ENCODE measurements around a stretch of chr5.

DNA sequence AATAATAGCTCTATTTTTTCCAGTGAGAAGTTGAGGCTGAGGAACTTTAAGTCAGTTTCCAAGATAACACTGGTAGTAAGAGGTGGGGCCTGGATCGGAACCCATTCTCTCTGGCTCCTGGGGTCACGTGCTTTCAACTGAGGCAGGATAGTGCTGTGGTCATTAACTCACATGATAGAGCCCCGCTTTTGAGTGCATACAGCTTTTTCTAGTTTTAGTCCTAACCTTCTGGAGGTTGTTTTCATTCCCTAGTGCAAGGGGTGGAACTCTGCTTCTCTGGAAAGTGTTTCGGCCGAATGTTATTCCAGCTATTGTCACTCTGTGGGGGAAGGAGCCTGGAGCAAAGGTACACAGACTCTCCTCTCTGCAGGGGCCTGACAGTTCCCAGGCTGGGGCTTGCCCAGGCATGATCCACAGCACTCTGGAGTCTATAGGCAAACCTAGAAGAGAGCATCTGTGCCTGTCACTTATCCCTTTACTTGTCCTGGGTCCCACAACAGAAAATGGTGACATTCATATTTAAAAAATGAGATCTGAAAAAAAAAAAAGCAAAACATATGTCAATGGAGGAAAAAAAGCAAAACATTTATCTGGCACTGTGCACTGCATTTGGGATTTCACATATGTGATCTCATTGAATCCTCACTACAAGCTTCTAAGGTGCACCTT lies 352.5 kb upstream of the ACTBL2 start:
- PRO-cap: no peak

DNA sequence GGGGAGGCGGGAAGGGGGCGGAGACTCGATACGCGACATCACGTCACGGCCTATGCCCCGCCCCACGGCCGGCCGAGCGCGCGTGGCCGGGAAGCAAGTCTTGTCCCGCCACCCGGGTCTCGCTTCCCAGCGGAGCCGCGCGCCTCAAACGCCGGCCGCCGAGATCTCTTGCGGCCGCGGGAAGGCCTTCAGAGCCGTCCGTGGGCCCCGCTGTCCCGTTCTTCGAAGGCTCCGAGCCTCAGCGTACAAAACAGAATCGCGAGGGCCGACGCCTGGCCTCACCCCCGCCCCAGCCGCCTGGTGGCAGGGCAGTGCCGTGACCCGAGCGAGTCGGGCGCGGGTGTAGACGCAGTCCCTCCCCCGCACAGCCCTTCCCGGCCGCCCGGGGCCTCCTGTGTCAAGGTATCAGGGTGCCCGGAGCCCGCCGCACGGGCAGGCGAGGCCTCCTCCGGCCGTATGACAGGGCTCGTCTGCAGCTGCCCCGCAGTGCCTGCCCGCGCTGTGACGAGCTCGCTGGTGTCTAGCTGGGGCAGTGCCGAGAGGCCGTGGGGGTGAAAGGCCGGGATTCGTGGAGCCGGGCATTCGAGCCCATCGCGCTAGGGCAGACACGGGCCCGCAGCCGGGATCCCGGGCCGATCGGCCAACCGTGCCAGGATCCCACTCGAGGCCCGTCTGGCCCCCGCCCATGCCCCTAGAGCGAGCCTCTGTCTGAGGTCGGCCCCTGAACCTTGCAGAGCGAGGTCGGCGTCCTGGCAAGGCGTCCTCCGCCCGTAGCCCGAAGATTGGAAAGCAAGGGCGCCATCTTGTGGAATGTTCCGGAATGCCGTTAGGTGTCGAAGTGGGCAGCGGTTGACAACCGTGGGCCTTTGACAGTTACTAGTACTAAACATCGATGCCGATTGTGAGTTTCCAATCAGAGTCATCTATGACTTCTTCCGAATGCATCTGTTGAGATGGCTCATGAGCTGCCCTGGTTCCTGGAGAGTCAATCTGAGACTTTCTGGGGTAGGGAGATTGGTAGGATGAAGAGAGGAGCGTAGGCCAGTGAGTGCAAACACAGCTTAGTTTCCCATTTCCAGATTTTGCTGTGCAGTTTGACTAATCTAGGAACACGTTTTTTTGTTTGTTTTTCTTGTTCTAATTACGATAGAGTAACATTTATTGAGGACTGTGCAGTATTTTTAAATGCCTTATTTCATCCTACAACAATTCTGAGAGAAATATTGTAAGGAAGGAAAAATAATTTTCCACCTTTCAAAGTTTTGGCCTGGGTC lies 669 bp upstream of the PLK2 start:
- PRO-cap: bidirectional peak, plus-strand start at position 65 of the sequence, minus-strand start outside the sequence; bidirectional peak, plus-strand start at position 400 of the sequence, minus-strand start at position 313 of the sequence; unidirectional peak, minus-strand start at position 730 of the sequence; unidirectional peak, minus-strand start at position 777 of the sequence

DNA sequence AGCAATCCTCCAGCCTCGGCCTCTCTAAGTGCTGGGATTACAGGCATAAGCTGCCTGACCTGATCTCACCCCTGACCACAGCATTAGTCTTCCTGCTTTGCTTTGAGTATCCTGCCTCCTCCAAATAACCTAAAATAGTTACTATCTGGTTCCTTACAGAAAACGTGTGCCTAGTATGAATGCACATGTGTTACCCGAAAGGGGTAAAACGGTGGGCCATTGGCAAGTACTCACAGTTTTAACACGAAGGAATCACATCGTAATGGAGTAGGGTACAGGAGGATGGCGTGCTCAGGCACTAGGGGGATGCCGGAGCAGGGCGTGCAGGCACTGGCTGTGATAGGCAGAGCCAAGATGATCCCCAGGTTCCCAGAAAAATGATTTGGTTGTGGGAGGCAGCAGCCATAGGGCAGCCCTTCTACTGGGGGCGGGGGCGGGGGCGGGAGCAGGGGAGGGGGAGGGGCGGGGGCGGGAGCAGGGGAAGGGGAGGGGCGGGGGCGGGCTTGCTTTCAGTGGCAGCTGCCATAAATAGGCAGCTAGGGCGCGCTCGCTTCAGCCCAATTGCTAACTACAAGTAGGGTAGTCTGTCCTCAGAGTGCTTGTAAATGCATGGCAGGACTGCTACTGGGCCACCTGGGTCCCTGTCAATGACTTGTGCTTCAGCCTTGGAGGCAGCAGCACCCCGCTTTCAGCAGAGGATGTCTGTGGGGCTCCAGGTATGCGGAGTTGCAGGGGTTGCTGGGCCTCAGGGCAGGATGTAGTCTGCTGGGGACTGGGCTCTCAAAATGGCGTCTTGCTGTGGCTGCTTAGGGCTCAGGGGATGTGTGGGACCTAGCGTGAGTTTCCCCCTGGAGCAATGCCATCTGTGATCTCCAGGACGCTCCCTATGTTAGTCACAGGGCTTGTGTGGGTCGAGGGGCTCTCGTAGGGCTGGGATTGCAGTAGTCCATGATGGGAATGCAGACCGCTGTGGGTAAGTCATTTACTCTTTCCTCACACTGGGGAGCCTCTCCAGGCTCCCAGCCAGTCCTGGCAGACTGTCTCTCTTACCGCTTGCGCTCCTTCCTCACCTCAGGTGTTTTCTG lies 354.3 kb downstream of the RAB3C start:
- PRO-cap: bidirectional peak, plus-strand start at position 602 of the sequence, minus-strand start at position 379 of the sequence

DNA sequence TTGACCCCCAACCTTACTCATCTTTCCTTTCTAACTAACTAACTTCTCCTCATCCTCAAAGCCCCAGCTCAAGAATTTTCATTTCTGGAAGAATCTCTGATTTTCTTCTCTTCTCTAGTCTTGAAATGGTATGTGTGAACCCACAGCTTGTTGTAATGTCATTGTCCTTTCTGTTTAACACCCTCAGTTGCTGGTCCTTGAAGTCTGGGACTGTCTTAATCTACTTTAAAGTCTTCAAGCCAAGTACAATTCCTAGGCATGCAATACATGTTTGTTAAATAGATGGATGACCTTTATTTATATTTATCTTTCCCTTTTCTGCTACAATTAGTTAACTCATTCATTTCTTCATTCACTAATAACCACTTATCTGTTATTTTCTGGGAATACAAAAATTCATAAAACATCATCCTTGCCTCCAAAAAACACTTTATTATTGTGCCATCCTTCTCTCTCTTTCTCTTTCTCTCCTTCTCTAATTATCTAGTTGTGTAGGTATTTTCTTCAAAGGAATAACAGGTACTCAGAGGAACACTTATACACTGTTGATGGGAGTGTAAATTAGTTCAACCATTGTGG lies 505.0 kb downstream of the RAB3C start:
- PRO-cap: no peak

- PRO-cap: no peak
Observed at GRCh38 chr5:59331199-59331687, 562.3 kb downstream of the PDE4D start.

GRCh38 chr5:59351407-59351710 lies 542.2 kb downstream of the PDE4D start:
- PRO-cap: no peak

DNA sequence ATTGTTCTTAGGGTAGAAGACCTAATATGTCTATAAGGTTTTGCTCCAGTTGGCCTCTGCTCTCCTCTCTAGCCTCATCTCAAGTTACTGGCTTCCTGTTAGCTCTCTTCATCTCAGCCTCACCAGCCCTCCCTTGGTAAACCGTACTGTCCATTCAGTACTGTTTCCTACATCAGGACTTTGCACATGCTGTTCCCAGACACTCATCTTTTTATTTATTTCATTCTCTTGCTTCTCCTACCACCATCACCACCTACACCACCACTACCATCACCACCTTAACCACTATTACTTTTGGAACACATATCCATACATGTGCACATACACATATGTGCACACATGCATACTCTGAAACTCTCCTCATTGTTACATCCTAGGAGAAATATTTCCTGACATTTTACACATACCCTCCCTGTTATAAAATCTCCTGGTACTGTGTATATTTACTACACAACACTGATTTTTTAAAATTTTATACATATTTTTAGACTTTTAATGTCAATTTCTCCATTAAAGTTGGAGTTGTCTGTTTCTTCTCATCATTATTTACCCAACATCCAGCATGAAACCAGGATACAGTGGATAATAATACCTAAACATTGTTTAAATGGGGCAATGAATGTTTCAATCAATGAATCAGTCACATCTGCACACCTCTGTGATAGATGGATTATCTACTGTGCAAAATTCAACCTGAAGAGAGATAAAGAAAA lies 428.3 kb downstream of the PDE4D start:
- PRO-cap: no peak

DNA sequence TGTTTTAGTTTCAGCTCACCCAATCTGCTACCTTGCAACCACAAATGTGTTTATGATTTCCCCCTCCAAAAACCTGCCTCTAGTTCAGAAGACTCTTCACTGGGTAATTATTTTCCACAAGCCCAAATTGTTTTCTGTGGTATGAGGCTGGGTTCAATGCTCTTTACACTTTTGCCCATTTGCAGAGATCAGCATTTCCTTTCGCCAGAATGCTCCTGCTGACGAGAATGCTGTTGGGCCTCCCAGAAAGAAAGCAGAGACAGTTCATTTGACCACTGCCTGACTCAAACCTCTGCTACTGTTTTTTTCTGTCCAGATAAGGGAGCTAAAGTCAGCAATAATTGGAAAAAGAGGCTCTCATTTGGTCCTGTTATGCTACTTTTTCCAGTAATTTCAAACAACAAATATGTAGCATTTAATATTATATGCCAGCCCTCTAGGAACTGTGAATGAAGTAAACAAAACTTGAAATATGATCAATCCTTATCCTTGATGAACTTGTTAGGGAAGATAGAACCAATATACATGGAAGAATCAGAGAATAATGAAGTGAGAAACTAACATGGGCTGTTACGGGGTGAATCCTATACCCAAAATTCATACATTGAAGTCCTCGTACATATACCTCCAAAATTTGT lies 427.1 kb downstream of the PDE4D start:
- PRO-cap: no peak

- PRO-cap: no peak
Observed at GRCh38 chr5:59746914-59747586, 146.5 kb downstream of the PDE4D start.

GRCh38 chr5:59764422-59764843 lies 129.1 kb downstream of the PDE4D start:
- PRO-cap: no peak

DNA sequence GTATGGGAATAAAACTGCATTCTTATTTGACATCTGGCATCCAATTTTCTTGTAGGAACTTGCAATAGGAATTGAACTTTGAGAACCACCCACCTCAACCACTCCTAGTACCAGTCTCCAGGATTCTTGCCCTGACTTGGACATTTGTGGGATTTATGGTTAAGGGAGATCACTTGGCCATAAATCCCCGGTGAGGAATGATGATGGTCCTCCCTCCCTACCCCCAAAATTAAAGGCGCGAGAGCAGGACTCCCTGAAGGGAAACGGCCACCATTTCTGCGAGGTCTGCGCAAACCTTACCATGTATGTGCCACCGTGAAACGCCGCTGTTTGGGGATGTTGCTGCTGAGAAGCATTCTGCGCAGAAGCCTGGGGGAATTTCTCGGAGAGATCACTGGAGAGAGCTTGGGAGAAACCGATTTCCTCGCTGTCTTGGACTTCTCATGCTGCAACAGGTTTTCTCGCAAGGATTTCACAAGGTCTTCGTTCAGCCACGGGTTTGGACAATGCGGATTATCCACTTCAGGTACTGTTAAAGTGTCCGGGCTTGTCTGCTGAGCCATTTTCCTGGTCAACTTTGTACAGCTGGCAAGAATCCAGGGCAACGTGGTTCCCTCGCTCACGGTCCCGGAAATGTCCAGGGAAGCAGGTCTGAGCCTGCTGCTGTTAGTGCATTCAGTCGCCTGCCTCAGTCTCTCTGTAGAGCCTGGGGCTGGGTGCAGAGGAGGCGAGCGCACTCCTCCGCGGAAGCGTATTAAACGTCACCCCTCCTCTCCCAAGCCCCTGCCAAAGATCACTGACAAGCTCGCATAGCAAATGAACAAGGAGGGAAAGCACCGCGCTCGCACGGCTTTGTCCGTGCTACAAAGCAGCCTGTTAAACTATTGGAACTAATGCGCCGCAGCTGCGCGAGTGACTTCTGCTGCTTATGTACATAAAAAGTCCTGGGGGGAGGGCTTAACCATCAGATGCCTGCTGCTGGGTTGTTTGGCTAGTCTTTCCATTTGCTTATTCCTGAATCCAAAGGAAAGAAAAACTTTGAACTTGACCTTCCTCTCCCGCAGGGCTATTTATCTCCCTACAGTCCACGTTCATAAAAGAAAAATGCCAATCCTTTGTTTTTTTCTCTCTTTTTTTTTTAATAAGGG lies 125.2 kb downstream of the PDE4D start:
- PRO-cap: bidirectional peak, plus-strand start at position 654 of the sequence, minus-strand start at position 639 of the sequence; bidirectional peak, plus-strand start at position 815 of the sequence, minus-strand start at position 699 of the sequence

GRCh38 chr5:59790441-59791229 lies 102.9 kb downstream of the PDE4D start:
- PRO-cap: no peak

DNA sequence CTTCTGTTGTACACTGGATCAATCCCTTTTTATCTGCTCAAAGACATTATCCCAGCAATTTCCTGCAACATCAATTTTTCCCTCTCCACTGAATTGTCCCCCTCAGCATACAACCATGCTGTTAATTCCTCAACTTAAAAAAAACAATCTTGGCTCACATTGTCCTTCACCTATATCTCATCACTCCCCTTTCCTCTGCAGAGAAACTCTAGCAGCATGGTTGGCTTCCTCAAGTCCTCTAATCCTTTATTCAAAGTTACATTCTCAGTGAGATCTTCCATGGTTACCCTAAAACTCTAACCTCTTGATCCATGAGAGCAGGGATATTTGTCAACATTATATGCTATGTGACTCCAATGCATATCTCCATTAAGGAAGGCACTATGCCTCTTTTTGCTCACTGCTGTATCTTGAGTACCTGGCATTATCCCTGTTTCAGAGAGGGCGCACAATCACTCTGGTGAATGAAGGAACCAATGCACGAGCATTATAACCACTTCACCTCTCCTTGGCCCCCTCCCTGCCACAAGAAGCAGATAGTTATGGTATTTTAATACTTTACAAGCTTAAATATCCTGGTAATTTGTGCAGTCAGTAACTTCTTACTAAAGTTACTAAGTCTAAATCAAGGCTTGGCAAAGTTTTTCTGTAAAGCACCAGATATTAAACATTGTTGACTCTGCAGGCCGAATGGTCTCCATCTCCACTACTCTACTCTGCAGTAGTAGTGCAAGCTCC lies 71.8 kb upstream of the PDE4D start:
- PRO-cap: no peak

DNA sequence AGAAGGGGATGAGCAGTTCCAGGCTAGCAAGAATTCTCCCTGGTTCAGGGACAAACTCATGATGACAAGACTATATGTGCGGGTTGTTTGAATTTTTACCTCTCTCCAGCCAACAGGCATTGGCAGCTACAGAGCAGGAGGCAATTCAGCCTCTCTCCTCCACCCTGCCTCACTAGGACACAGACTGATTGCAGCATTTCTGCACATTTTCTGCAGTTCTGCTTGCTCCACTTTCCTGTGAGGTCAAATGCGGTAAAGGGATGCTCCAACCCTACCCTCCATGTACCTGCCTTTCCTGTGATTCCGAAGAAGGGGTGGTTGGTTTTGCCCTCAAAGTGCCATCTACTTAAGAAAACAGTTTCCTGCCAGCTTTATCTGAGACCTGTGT lies 160.3 kb downstream of the DEPDC1B start:
- PRO-cap: no peak

GRCh38 chr5:60542021-60542509 lies 157.9 kb downstream of the DEPDC1B start:
- PRO-cap: no peak

- PRO-cap: no peak
Observed at GRCh38 chr5:60699114-60699393, 912 bp downstream of the DEPDC1B start.

DNA sequence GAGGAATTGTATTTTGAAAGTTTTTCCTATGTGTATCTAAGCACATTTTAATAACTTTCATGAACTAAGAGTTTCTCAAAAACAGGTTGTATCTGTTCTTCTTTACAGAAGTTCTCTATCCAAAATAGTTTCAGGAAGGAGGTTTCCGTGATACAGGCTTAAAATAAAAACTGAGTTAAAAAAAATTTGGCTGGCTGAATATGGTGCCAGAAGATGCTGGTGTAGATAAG lies 49.9 kb upstream of the SMIM15 start:
- PRO-cap: no peak

DNA sequence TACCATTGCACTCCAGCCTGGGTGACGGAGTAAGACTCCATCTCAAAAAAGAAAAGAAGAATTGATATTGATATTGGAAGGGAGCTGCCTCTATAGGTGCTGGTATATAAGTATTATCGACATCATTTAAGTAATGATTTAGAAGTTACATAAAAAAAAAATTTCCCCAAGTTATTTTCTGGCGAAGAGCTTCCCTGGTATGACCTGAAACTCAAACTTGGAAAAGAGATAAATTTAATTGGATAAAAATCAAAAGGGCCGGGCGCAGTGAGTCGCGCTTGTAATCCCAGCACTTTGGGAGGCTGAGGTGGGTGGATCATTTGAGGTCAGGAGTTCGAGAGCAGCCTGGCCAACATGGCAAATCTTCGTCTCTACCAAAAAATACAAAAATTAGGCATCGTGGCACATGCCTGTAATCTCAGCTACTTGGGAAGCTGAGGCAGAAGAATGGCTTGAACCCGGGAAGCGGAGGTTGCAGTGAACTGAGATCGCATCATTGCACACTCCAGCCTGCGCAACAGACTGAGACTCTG lies 4.2 kb downstream of the ZSWIM6 start:
- PRO-cap: no peak

- PRO-cap: no peak
Observed at GRCh38 chr5:61407442-61408484, 75.7 kb downstream of the ZSWIM6 start.

- PRO-cap: no peak
Observed at GRCh38 chr5:61446935-61448158, 115.3 kb downstream of the ZSWIM6 start.